Breast epithelium (tissue), 2 donors: ENCODE data around the gene NUTM2F.

GRCh38 chr9:94167532-94168420 is 83.5 kb downstream of the PTPDC1 start:
- PRO-cap = no peak
- RAMPAGE, long total RNA, 2 experiments = no peak in any of the 2 experiments

- PRO-cap = no peak
- RAMPAGE, long total RNA, 2 experiments = no peak in any of the 2 experiments
Observed at GRCh38 chr9:94328495-94329046, at the start of gene NUTM2F. Gene NUTM2F (minus strand): TSS chr9:94328644.

DNA sequence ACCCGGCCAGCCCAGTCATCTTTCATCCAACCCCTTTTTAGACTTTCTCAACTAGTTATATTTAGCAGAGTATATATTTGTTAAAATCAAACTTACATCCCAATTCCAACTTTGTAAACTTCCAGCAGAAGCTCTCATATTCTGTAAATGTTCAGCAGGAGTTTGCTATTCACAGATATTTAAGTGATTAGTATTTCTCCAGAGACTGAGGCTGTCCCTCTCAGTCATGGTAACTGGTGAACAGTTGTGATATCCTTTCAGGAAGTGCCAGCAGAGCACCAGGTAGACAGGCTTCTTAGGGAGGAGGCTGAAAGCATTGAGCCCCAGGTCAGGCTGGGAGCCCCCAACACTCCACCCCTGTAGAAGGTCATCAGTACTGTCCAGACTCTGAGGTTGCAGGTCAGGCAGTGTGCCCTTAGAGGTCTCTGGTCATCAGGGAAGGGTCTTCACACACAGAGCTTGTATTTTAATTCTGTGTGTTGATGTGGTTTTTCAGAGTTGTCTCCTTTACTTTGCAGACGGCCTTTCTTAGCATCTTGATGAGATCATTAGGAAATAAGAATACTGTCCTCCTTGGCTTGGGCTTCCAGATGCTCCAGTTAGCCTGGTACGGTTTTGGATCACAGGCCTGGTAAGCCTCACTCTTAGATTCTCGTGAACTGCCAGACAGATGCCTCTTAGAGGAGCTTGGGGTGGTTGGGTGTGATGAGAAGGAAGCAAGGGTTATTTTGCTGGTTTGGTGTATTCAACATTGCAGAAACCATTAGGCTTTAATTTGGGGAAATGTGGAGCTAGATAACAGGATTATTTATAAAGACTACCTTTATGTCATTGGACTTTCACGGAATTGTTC is 79.3 kb downstream of the MFSD14B start:
- PRO-cap = no peak
- RAMPAGE, long total RNA, 2 experiments = no peak in any of the 2 experiments

DNA sequence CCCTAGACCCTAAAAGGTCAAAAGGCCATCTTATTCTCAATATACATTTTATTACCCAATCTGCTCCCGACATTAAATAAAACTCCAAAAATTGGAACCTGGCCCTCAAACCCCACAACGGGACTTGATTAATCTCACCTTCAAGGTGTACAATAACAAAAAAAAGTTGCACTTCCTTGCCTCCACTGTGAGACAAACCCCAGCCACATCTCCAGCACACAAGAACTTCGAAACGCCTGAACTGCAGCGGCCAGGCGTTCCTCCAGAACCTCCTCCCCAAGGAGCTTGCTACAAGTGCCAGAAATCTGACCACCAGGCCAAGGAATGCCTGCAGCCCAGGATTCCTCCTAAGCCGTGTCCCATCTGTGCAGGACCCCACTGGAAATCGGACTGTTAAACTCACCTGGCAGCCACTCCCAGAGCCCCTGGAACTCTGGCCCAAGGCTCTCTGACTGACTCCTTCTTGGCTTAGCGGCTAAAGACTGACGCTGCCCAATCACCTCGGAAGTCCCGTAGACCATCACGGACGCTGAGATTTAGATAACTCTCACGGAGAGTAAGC is 51.7 kb downstream of the FBP2 start:
- PRO-cap = no peak
- RAMPAGE, long total RNA, 2 experiments = no peak in any of the 2 experiments

DNA sequence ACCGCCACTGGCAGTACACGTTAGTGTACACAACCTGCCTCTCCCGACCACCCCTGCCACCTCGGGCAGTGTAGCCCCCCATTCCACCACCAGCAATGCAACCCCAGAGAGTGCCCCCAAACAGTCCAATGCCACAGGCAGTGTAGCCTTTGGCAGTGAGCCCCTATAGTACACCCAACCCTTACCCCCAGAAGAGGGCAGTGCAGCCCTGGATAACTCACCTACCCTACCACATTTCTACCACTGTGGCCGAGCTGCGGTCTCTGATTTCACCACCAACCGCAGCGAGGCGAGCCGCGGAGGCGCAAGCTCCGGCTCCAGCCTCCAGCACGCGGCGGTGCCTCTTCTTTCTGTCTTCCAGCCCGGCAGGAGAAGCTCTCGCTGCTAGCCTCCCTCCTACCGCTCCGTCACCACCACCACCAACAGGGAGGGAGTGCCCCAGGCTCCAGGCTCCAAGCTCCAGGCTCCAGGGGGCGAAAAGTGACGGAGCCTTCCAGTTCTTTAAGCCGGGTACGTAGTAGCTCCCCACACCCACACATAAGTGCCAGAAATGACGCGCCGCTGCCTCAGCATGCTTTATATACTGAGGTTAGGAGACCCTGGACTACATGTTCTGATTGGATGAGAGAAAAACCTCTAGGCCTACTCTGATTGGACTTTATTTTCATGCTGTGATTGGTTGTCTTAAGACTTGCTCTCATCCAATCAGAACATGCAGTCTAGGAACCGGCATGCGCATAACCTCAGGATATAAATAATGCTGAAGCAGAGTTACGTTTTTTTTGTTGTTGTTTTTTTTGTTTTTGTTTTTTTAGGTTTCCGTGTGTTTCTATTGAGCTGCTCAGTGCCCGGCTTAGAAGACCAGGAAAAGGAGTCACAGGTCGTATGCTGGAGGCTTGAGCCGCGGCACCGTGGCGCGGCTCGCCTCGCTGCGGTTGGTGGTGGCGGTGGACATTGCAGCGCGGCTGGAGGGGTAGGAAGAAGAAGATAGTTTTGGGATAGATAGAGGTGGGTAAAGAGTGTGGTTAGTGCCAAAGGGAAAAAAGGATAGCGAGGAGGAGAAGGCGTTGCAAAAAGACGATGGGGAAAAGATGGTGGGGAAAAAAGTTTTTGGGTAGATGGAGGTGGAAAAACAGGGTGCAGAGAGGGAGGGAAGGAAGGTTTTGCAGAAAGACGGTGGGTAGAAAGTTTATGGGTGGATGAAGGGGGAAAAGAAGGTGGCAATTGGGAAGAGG is 38.9 kb downstream of the FBP2 start:
- PRO-cap = no peak
- RAMPAGE, long total RNA, 2 experiments = no peak in any of the 2 experiments

DNA sequence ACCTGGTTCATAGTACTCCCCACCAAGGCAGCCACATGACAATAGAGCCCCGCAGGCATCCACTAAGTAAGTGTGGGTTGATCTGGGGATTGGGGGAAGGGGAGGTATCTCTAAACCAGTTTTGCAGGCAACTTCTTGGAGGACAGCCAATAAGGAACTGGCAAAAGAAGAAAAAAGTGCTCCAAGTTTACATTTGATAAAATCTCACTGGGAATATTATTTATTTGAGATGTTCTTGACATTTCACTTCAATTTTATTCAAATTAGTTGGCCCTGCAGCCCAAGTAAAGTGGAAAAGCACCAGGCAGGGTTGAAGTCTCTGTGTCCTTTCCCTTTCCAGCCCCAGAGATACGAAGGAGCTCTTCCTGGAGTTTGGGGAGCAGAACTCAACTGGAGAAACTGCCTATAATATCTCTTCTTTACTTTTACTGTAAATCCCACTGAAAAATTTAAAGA is 8.4 kb downstream of the FBP1 start:
- PRO-cap = no peak
- RAMPAGE, long total RNA, 2 experiments = no peak in any of the 2 experiments

- PRO-cap = no peak
- RAMPAGE, long total RNA, 2 experiments = no peak in any of the 2 experiments
Observed at GRCh38 chr9:94632652-94633762, 6.3 kb downstream of the FBP1 start.

DNA sequence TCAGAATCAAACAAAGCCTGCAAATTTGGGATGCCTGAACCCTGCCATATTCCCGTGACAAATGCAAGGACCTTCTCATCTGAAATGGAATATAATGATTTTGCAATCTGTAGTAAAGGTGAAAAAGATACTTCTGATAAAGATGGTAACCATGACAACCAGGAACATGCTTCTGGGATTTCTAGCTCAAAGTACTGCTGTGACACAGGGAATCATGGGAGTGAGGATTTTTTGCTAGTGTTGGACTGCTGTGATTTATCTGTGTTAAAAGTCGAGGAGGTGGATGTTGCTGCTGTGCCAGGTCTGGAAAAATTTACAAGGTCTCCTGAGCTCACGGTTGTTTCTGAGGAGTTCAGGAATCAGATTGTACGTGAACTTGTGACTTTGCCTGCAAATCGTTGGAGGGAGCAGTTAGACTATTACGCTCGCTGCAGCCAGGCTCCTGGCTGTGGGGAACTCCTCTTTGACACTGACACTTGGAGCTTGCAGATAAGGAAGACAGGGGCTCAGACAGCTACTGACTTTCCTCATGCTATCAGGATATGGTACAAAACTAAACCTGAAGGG is 33.6 kb downstream of the AOPEP start:
- PRO-cap = no peak
- RAMPAGE, long total RNA, 2 experiments = no peak in any of the 2 experiments

GRCh38 chr9:94864997-94865530 is 138.6 kb downstream of the AOPEP start:
- PRO-cap = no peak
- RAMPAGE, long total RNA, 2 experiments = no peak in any of the 2 experiments

DNA sequence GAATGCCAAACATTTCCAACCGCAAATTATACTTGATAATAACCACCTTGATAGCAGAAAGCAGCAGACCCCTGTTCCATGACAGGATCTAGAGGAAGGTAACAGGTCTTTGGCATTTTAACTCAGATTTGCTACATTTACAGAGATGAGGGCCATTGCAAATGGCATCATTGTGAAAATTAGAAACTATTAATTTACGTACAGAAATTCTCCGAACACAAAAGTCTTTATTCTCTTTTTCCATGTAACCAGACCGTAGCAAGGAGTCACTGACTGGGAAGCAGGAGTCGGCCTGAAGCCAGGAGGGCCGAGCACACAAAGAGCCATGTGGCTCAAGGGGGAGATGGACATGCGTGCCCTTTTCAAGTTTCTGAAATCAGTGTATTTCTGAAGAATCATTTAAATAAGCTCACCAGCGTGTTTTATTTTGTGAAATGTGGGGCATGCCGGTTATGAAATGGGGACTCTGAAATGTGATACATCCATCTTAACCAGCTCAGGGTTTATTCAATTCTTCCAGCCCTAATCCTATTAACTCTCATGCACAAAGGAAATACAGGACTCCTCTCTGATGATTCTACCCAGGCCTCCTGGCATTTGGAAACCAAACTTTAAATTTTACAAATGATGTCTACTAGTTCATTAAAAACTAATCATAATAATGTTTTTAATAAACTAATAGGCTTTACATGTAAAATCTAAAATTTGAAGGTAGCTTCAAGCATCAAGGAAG is 139.5 kb downstream of the AOPEP start:
- PRO-cap = no peak
- RAMPAGE, long total RNA, 2 experiments = no peak in any of the 2 experiments

- PRO-cap = no peak
- RAMPAGE, long total RNA, 2 experiments = no peak in any of the 2 experiments
Observed at GRCh38 chr9:94925569-94926466, 199.3 kb downstream of the AOPEP start.

- PRO-cap = no peak
- RAMPAGE, long total RNA, 2 experiments = no peak in any of the 2 experiments
Observed at GRCh38 chr9:94950110-94950845, 223.8 kb downstream of the AOPEP start.

GRCh38 chr9:94950847-94951440 is 224.4 kb downstream of the AOPEP start:
- PRO-cap = no peak
- RAMPAGE, long total RNA, 2 experiments = no peak in any of the 2 experiments

- PRO-cap = no peak
- RAMPAGE, long total RNA, 2 experiments = no peak in any of the 2 experiments
Observed at GRCh38 chr9:95010519-95011130, 284.1 kb downstream of the AOPEP start.

GRCh38 chr9:95012105-95012697 is 285.7 kb downstream of the AOPEP start:
- PRO-cap = no peak
- RAMPAGE, long total RNA, 2 experiments = no peak in any of the 2 experiments

GRCh38 chr9:95044808-95045743 is 272.4 kb downstream of the FANCC start:
- PRO-cap = no peak
- RAMPAGE, long total RNA, 2 experiments = no peak in any of the 2 experiments

DNA sequence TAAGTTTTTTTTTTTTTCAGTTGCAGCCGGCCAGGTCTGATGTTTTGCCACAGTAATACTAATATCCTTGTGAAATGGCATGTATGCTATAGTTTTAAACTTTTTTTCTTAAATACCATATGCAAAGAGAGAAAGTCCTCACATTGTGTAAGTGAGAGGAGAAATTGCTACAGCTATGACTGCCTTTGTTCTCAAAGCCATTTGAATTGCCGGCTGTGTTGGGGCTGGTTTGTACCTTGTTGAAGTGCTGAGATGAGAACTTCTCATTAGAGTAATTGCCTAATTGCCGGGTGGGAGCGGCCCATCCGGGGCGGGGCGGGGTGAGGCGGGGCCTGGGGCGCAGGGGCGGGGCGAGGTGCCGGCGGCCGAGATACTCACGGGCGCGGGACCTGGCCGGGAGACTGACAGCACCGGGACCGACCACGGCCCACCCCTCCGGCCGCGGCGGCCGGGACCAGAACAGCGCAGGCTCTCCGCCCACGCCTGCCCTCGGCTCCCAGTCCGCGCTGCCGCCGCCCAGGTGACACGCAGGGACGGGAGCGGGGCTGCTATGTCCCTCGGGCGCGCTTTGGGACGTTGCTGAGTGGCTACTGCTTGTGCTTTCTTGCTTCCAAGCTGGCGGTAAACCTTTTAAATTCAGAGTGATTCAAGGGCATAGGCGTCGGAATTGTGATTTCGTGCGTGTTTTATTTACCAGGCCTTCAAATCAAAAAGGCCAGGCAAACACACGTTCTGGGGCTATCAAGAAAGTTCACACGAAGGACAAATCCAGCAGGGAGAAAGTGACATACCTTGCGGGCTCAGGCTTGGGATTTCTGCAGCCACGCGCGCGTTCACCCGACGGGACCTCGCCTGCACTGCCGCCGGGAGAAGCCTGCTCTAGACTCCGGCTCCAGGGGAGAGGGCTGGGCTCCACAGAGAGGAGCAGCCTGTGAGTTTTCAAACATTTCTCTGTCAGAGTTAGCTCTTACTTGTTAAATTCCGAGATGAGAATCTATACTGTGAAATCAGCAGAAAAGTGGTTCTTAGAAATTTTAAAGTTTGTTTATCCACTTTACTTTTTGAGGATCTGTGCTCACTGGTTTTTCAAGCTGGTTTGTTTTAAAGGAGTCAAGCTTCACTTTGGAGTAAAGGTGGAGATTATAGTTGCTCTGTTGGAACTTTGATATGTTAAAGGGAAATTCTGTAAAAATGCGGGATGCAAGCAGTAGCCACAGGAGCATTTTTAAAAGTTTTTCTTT is 269.0 kb downstream of the FANCC start:
- PRO-cap = unidirectional peak, plus-strand start at position 499 of the sequence
- RAMPAGE, long total RNA, 2 experiments = no peak in any of the 2 experiments

DNA sequence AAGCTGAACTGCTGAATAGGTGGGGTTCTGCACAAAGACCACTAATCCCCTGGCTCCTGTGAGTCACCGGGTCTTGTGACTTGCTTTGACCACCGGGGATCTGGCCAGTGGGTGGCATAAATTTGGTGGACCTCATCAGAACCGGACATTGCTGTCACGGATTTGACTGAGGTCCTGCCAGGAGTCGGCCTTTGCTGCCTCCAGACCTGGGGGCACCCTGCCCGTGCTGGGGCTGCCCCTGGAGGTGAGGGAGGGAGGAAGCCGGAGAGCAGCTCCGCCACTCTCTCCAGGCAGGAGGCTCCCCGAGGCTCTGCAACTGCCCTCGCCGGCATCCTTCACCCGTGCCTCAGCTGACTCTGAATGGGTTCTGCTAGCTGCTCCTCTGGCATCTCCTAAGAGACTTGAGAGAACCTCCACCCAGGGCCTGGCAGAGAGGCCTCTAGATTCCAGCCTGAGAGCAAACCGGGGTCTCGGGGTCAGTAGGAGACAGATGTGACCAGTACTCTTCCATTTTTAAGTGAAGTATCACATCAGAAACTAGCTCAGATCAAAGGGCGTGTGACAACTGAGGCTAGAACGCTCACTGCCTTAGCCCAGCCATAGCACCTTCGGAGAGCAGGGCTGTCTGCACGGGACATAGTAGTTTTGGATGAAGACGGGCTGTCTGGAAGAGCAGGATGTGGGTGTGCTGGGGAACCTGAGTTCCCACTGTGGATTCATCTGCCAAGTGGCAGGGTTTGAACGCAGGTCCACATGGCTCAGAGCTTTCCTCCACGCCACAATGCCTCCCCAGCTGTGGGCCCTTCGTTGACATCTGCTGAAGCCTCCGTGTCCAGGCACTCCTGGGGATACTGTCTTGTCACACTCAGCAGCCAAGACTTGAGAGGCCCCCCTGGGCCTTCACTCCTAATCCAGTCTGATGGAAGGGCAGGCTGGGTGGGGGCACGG is 228.5 kb downstream of the FANCC start:
- PRO-cap = no peak
- RAMPAGE, long total RNA, 2 experiments = no peak in any of the 2 experiments

DNA sequence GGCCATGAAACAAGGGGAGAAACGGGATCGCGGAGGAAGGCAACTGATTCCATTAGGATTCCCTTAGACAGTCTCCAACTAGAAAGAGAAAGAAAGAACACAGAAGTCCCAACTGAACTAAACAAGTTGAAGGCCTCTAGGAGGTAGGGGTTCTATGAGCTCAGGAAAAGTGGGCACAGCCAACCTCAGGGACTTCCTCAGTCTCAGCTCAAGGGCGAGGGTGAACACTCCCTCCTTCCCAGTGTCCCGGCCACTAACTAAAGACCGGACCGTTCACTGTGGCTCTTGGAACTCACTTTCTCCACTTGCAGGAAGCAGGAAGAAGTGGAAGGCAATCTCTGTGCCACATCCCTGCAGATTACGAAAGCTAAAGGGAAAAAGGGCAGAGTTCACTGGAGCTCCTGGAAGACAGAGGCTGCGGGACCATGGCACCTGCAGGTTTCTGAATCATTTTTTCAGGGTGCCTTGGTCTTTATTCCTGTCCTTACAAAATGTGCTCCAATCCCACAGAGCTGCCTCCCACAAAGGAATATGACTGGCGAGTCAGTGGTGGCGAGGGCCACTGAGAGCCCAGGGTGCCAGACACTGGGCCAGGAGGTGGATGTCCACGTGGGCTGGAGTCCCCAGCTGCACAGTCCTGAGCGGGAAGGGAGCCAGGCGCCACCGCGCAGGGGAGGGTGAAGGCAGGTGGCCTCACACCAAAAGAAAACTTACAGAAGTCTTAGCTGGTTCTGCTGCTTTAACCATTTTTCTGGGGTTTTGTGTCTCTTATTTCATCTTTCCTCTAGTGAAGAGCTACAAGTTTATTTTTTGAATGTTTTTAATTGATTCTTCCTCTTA is 183.1 kb downstream of the FANCC start:
- PRO-cap = no peak
- RAMPAGE, long total RNA, 2 experiments = no peak in any of the 2 experiments

DNA sequence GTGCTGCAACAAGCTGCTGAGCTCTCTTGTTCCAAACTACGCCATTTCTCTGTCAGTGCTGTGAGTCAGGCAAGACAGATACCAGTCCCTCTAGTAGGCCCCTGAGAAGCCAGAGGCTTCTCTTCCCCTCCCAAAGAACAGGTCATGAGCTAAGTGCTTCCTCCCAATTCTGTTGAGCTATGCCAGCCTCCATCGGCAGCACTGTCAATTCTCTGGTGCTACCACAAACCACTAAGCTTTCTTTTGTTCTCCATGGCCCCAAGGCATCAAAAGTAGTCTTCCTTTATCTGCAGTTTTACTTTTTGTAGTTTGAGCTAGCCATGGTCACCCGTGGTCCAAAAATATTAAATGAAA is 149.4 kb downstream of the FANCC start:
- PRO-cap = no peak
- RAMPAGE, long total RNA, 2 experiments = no peak in any of the 2 experiments